H4 (cell line): ENCODE measurements around a stretch of chr9.

GRCh38 chr9:122819084-122820542, 8.8 kb downstream of the PDCL start:
- RAMPAGE, long total RNA: no peak

- RAMPAGE, long total RNA: no peak
Measured at GRCh38 chr9:123033907-123034195, 384 bp downstream of the GPR21 start.

GRCh38 chr9:123036692-123037415, 3.4 kb downstream of the GPR21 start:
- RAMPAGE, long total RNA: no peak

DNA sequence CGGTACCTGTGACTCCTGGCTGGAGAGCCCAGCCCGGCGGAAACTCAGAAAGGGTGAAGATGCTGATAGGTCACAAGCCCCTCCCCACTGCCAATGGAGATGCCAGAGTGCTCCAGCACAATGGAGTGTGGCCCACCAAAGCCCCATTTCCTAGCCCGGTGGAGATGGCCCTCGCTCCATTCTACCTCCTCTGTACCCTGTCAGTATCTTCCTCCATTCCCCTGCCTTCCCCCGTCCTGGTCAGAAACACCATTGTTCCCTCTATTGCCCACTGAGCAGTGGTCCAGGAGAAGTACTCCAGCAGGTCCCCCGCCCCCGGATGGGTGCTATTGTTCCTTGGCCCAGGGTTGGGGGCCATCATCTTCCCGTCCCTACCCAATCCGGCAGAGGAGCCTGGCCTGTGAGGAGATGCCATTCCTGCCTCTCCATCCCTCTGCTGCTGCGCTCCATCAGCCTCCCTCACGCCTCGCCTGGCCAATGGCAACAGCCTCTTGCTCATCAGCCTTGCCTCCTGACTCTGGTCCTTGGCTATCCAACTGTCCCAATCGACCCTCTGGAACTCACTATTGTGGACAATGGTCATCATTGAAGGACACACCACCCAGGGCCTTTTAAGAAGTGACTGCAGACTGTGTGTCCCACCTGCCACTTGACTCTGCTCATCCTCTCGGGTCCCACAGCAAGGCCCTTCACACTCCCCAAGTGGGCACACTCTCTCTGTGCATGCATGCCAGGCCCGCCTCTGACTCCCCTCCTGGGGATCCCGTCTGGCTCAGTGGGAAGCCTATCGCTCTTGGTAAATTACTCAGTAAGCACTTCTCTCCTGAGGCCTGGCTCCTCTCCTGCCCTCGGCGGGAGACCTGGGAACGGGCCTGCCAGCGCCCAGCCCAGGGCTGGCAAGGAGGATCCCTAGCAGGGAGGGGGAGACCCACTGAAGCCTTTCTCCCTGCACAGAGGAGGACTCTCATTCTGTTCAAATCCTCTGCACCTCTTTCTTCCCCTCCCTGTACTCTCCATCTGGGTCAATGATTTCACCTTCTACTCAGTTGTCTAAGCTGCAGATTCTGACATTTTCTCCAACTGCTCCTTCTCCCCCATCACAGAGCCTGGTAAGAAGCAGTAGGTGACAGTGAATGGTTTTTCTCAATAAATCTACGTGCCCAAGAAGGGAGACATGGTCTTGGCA, 81.4 kb downstream of the GPR21 start:
- RAMPAGE, long total RNA: no peak

DNA sequence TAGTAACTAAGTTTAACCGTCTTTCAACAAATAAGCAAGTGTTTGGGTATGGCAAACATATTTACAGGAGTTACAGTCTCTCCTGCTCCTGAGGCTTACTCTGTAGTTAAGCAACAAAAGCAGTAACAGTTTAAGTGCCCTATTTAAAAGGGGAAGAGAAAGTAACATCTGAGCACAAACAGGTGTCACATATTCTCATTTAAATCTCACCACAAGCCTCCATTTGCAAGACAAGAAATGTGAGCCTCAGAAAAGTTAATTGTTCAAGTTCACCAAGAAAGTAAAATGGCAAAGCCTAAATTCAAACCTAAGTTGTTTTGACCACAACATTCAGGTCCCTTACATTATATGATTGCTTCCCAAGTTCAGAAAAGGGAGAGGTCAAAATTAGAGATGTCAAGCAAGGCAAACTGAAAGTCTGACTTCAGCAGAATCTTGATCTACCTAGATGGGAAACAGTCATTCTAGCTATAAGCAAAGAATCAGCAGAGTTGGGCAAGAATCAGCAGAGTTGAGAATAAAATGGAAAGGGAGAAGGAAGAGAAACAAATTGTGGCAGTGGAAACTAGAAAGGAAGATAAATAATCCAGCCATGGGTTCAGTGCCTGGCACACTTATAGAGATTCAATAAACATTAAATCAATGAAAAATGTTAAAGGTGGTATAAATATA, 93.4 kb downstream of the STRBP start:
- RAMPAGE, long total RNA: no peak

DNA sequence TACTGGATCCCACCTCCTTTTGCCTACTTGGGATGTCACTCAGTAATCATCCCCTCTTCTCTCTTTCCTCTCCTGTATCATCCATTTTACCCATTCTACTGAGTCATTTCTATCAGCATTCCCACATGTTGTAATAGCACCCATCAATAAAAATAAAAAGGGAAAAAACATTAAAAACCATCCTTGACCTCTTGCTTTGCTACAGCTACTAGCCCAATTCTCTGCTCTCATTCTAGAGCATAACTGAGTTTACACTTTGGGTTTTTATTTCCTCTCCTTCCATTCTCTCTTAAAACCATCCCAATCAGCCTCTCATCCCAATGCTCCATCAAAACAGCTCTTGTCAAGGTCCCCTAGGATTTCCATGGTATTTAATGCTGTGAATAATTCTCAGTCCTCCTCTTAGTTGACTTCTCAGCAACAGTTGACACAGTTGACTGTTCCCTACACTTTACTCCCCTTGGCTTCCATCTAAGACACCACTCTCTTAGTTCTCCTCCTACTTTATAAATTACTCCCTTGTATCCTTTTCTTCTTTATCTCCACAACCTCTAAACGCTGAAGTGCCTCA, 74.0 kb downstream of the STRBP start:
- RAMPAGE, long total RNA: no peak

GRCh38 chr9:123225101-123225717, 43.2 kb downstream of the STRBP start:
- RAMPAGE, long total RNA: no peak

GRCh38 chr9:123257252-123257941, 11.0 kb downstream of the STRBP start:
- RAMPAGE, long total RNA: no peak

GRCh38 chr9:123327642-123328345, 28.2 kb upstream of the CRB2 start:
- RAMPAGE, long total RNA: no peak

DNA sequence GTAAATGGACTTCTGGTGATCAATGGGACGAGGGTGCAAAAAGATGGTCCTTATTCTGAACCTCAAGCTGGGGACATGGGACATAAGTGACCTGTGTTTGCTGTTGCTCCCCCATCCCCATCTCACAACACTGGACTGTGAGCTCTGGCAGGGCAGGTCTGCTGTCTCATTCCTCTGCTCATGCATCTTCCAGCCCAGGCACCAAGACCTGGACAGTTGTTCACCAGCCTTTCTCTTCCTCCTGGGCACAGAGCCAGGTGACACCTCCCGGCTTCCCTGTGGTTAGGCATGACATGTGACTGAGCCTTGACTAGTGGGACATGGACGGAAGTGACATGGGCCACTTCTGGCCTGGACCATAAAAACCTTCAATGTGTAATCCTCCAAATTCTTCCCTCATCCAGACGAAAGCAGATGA, 26.8 kb upstream of the CRB2 start:
- RAMPAGE, long total RNA: no peak

DNA sequence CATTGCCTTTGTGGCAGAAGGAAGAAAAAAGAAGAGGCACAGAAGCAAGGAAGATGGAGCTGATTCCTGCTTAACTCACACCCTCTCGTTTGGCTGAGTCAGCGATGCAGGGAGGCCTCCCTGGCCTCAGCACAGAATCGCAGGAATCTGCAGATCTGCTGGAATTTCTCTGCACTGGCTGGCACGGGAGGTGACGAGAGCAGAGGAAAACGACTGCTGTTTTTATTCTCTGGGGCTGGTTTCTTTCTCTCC, 20.4 kb upstream of the CRB2 start:
- RAMPAGE, long total RNA: no peak

- RAMPAGE, long total RNA: no peak
Measured at GRCh38 chr9:123356385-123356601, 296 bp downstream of the CRB2 start.

GRCh38 chr9:123470138-123470669, 114.2 kb downstream of the CRB2 start:
- RAMPAGE, long total RNA: no peak

- RAMPAGE, long total RNA: no peak
Measured at GRCh38 chr9:123482664-123483215, 126.7 kb downstream of the CRB2 start.

GRCh38 chr9:123924871-123925708, 4.8 kb downstream of the DENND1A start:
- RAMPAGE, long total RNA: no peak

- RAMPAGE, long total RNA: no peak
Measured at GRCh38 chr9:124258690-124259069, 931 bp downstream of the NEK6 start.

DNA sequence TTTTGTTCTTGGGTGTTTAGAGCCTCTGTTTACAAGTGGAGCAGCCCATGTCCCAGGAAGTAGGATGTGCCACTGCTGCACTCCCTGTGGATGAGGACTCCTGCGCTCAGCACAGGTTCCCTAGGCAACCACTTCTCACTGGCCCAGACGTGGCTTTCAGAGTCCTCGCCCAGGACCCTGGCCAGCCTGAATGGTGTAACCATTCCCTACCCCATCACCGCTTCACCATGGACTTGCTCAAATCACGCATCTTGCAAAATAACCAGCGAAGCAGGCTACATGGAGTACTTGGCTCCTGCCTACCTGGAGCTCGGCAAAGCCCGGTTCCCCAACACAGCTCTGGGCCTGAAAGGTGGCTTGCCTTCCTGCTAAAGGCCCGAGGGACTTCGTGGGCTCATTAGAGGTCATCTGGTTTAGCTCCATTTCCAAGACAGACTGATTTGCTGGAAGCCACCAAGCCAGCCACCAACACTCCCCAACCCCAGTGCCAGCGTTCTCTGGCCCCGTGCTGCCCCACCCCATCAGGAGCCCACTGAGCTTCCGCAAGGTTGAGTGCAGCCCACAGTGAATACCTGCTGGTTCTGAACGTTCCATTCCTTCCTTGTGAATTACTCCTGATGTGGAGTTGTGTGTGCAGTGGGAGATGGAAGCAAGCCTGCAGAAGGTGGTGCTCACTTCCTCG, 59.8 kb downstream of the PSMB7 start:
- RAMPAGE, long total RNA: no peak

DNA sequence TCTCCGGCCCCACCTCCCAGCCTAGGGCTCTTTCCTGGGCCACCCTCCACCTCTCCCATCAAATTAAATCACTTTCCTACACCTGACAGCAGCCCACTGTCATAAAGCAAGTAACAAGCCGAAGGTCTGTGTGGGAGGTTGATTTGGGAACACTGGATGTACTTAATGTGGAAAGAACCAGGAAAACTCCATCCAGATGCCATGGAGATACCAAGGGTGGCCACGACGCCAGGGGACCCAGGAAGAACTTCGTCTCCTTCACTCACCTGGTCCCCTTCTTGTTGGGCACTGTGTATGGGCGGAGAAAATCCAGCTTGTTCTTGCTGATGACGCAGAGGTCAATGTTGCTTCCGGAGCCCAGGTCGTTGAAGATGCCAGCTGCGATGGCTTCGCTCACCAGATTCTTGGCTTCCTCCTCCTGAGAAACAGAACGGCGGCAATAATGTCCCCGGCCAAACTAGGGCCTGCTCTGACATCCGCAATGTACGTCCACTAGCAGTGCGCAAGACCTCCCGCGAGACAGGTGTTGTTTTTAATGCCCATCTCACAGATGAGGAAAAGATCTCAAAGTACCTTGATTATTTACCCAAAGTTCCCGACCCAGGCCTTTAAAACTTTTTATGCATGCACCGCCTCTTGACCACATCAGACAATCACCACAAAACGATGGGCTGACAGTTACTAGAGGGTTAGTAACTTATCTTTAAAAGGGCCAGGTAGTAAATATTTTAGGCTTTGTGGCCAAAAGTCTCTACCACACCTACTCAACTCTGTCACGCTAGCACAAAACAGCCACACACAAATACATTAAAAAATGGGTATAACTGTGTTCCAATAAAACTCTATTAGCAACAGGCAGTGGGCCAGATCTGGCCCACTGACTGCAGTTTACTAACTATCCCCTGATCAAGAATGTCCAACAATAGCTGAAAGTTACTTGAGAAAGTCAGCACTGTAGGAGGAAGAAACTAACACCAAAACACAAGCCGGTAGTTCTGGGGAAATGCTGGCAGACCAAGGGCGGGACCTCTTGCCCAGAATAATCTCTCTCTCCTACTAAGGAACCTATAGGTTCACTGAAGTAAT, 58.4 kb downstream of the PSMB7 start:
- RAMPAGE, long total RNA: no peak

DNA sequence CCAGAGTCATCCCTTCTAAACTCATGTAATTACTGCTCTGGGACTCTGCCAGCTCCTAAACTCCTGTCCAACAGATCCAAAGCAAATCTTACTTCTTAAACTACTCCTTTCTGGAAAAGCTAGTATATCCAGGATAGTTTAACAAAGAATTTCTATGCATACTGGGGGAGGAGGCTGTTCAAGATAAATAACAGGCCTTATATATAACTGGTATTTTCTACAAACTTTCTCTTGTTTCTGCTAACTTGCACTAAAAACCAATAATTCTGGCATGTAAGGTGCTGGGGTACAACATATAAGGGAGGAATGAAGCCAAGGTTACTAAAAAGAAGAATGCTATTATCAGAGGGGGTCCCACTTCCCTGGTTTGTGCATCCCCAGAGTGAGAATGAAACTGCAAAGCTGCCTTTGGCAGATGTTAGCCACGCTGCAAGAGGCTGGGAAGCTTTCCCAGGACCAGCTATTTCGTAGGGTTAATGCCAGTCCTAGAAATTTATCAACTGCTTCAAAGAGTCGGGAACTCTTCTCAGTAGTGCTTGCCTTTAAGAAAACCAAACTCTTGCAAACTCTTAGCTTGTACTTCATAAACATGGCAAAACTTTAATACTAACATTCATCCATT, 87.3 kb upstream of the NR5A1 start:
- RAMPAGE, long total RNA: no peak

DNA sequence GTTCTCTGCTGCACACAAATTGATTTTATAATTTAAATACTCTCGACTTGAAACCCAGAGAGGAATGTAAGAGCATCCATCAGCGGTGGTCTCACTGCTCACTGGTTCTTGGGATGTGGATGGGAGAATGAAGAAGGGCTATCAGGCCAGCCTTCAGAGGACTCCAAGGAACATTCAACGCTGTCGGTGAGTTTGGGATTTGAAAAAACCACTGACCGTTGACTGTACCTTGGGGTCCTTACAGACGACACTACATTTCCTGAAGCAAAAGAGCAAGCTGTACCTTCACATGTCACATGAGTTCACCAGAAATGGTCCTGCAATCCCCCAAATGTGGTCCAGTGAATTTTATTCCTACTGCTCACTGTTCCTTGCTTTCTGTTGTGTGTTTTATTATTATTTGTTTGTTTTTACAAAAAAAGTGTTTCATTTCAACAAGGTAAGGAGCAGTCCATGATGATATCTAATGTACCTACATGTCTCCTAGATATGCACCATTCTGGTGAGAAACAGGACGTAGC, 78.7 kb downstream of the NR6A1 start:
- RAMPAGE, long total RNA: no peak